GM23248 (cell line): ENCODE measurements around the genes PDIA4 and ZNF467.

- RAMPAGE, long total RNA, result no peak
Observed at GRCh38 chr7:148535268-148535535, 55.4 kb upstream of the C7orf33 start.

DNA sequence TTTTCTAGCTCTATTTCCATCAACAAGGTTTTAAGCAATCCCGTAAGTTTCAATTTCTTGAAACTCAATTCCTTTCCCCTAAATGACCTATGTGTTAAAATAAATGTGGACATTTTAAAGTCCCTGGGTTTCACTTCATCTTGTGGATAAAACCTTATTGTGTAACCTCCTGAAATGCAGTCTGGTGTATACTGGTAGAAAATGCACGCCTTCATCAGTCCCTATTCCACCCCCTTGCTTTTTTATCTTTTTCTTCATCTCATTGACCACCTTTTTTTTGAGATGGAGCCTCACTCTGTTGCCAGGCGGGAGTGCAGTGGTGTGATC is 8.9 kb upstream of the C7orf33 start:
- RAMPAGE, long total RNA, result no peak

DNA sequence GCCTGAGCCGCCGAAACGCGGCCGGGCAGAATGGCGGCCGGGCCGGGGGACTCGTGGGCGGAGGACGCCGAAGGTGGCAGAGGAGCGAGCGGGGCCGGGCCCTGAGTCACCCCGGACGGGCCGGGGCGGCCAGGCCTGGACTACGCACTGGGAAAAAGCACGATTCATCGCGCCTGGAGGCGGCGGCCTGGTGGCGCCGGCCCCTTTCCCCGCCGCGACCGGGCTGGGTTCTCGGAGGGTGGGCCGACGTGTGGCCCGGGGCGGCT is 384 bp downstream of the CUL1 start:
- RAMPAGE, long total RNA, result no peak

GRCh38 chr7:148747041-148747923 is 48.6 kb downstream of the CUL1 start:
- RAMPAGE, long total RNA, result no peak

DNA sequence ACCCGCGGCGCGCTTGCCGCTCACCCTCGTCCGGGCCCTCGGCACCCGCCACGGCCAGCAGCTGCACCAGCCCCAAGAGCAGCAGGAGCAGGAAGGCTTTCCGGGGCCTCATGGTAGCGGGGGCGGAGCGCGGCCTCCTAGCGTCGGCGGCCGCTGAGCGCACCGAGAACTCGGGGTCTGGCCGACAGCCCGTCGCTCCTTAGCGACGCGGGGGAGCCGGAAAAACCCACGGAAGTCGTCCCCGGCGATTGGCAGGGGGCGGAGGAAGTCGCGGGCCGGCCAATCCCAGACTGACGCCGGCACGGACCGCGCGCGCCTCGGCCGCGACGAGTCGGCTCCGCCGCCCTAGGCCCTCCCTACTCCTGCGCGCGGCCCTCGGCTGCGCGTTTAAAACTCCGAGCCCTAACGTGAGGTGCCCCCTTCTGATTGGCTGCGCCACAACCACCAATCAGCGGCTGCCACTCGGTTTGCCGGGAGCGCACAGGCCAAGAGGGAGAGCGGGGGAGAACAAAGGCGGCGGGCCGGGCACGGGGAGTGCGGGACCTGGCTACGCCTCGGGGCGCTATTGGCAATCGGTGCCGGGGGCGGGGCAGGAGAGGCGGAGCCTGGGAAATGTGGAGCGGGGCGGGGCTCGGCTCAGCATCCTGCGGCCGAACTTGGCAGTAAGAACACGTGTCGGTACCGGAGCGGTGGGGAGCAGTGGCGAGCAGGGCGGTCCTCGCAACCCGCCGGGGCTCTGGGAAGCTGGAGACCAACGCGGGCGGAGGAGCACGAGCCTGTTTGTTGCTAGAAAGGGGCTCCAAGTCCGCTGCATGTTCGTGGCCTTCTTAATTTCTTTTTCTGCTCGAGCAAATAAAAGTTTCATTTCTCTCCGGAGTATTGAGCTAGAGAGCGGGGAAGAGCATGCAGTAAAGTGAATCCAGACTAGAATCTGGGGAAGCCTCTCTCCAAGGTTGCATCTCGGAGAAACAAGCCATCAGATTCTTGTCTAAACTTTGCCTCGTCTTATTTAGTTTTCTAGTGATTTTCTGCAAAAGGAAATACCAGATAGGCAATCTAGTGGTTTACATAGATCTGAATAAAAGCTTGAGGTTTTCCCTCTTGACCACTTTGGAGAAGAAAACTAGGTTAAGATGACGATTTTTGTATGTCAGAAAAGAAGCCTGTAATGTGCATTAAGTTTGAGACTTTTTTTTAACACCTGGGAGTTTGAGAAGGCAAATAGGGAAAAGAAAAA is at the start of gene PDIA4:
Gene PDIA4 (minus strand): TSS at position 209 of the 1,237 bp plus-strand sequence.
- RAMPAGE, long total RNA, result start-site peak on the minus strand centred at position 222 of the sequence, 214 bp wide, 1,384 and 1,160 reads in 2 replicates

DNA sequence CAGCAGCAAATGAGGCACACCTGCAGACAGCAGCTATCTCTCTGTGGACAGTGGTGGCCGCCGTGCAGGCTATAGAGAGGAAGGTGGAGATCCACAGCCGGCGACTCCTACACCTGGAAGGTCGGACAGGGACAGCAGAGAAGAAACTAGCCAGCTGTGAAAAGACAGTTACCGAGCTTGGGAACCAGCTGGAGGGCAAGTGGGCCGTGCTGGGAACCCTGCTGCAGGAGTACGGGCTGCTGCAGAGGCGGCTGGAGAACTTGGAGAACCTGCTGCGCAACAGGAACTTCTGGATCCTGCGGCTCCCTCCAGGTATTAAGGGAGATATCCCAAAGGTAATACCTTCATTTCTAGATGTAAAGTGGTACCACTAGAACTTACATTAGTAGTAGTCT is 6.8 kb downstream of the ZNF398 start:
- RAMPAGE, long total RNA, result no peak

DNA sequence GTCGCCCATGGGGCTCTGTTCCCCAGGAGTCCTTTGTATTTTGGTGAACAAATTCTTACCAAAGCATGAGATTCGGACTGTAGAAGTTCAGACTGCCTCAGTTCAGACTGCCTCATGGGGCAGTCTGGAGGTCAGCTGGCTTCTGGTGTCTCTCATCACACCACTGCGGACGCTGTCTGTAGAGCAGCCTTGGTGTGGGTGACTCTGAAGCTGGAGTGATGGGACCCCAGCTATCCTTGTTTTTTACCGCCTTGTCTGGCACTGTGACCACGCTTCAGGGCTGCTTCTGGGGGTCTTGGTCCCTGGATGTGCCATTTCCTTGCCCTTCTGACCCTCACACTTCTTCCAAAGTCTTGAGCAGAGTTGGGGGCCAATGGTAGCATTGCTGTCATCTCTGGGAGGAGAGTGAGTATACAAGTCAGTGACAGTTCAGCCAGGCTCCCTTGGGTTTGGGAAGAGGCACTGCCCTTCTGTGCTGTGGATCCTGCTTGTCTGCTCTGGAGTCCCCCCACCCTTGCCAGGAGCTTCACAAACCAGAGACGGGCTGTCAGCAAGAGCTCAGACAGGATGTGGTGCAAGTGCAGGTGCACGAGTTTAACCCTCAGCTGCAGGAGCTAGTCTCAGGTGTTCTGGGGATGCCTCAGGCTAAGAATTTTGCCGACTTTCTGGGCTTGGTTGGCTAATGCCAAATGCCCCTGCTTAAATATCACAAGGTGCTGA is 22.1 kb downstream of the ZNF783 start:
- RAMPAGE, long total RNA, result no peak

DNA sequence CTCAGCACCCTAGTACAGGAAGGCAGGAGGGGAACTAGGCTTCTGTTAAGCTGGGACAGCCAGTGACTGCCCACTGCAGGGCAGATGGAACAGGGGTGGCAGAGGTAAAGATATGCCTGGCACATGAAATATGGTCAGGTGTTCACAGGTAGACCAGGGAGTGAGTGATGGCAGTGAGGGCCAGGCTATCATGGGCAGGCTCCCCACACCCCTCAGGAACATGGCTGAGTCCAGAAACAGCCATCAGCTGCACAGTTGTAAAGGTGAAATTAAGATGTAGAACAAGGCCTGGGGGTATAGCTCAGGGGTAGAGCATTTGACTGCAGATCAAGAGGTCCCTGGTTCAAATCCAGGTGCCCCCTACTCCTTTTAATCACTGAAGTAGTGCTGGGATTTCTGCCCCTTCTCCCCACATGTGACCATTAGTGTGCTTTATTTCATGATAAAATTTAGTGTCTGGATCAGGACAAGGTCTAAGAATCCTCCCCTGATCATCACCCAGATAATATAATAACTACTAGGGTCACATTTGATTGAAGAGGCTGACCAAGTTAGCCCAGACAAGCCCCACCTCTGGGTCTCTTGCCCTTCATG is 68.9 kb downstream of the ZNF783 start:
- RAMPAGE, long total RNA, result no peak

DNA sequence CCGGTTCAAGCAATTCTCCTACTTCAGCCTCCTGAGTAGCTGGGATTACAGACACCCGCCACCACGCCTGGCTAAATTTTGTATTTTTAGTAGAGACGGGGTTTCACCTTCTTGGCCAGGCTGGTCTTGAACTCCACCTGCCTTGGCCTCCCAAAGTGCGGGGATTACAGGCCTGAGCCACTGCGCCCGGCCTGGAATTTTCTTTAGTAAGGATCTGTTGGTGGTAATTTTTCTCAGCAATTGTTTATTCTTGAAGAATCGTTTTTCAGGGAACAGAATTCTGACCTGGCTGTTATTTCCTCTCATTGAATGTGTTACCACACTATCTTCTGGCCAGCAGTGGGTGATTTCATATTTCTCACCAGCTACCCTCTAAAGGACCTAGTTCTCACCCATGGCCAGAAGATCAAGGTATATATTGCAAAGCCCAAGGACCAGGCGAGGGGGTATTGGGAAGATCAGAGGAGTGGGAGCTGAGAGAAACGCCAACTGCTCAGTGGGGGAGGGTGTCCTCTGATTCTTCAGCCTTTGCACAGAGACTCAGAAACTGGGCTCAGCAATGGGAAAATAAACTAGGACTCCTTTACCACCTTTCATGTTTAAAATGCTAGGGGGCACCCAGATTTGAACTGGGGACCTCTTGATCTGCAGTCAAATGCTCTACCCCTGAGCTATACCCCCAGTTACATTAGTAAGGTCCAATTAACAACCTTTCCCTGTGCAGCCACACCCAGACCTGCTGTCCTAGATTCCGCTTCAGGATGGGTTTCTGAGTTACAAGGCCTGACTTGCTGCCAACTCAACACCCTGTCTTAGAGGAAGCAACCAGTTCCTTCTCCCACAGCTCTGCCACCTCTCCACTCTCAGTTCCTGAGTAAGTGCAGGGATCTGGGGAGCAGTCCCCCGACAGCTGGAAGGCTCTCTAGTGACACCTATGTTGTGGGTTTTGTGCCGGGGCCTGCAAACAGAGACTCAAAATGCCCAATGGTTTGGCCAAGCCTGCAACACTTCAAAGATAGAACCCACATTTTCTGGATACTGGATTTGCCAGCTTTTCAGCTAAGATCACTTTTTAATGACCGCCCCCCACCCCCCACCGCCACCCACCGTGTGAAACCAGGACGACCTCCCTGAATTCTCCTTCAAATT is 93.4 kb downstream of the ZNF783 start:
- RAMPAGE, long total RNA, result no peak

GRCh38 chr7:149455069-149455837 is 5.6 kb downstream of the ZNF777 start:
- RAMPAGE, long total RNA, result no peak

DNA sequence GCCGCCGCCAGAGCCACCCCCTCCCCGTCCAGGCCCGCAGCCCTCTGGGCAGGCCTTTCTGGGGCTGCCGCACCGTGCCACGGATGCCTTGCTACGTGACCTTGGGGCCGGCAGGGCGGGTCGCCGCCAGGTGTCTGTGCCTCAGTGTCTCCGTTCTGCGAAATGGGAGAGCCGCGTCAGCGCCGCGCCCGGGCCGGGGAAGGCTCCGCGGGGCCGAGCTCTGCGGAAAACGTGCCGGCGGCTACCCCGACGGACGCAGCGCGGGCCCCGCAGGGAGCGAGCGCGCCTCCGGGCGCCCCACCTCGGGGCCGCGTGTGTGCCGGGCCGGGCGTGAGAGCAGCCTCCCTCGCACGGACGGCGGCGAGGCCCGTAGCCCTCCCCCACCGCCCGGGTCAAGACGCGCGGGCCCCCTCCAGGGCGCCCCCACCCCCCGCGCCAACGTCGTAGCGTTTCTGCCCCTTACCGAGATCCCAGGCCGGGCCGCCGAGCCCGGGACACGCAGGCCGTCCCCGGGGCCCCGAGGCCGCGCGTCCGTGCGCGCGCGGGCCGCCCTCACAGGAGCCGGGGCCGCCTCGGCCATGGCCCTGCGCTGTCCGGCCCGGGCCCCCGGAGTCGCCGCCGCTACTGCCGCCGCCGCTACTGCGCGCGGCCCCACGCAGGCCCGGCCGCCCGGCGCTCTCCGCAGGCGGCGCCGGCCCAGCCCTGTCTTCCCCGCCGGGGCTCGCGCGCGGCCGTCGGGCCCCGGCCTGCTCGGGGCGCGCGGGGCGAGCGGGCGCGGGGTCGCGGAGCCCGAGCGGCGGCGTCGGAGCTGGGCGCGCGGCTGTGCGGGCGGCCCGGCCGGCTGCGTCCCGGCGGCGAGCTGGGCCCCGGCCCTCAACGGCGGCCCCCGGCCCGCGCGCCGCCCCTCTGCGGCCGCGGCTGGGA is 1.0 kb downstream of the ZNF777 start:
- RAMPAGE, long total RNA, result no peak

- RAMPAGE, long total RNA, result no peak
Observed at GRCh38 chr7:149473738-149474109, 12.9 kb upstream of the ZNF777 start.

DNA sequence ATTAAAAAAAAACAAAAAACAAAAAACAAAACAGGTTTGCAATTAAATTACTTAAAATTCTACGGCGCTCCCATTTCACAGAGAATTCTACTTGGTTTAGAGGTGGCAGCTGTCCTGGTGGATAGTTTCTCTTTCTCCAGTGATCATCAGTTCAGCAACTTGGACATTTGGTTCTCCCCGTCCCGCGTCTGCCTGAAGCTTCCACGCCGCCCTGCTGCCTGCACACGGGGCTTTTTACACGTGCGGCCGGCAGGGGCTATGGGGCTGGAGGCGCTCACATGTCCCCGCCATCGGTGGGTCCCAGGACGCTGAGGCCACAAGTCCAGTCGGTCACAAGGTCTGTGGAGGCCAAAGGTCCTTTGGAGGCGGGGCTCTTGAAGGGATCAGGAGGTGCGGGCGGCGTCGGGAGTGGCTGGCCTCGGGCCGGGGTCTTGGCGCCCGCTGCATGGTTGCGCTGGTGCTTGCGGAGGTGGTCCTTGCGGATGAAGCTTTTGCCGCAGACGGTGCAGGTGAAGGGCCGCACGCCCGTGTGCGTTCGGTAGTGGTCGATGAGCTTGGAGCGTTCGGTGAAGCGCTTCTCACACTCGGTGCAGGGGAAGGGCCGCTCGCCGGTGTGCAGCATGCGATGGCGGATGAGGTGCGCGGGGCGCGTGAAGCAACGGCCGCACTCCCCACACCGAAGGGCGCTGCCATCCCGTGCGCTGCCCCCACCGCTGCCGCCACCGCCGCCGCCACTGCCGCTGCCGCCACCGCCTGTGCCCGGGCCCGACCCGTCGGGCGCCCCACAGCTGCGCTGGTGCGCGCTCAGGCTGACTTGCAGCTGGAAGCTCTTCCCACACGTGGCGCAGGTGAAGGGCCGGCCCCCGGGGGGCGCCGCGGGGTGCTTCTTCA is 13.5 kb upstream of the ZNF777 start:
- RAMPAGE, long total RNA, result no peak

DNA sequence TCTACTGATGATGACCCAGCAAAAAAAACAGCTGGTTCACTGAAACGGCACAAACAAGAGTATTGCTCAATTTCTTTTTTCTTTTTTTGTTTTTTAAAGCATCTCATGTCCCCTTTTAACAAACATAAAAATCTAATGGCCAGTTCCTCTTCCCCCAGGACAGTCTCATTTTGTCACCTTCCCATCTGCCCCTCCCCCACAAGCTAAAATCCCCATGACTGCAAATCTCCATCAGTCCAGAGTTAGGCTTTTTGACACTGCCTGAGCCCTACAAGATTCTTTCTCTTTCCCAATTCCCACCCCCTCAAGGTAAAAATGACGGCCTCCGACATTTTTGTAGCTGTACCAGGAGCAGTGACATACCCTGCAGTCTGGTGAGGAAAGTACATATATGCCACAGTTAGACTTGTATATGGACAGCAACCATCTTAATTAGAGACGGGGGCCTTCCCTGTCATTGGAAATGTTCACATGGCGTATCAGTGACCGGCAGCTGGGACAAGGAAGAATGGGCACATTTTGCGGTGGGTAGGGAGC is 2.6 kb downstream of the ZNF746 start:
- RAMPAGE, long total RNA, result no peak

- RAMPAGE, long total RNA, result no peak
Observed at GRCh38 chr7:149564414-149564878, 66.8 kb upstream of the ZNF746 start.

- RAMPAGE, long total RNA, result no peak
Observed at GRCh38 chr7:149605956-149607020, 108.5 kb upstream of the KRBA1 start.

- RAMPAGE, long total RNA, result no peak
Observed at GRCh38 chr7:149735860-149737139, 21.5 kb downstream of the KRBA1 start.

DNA sequence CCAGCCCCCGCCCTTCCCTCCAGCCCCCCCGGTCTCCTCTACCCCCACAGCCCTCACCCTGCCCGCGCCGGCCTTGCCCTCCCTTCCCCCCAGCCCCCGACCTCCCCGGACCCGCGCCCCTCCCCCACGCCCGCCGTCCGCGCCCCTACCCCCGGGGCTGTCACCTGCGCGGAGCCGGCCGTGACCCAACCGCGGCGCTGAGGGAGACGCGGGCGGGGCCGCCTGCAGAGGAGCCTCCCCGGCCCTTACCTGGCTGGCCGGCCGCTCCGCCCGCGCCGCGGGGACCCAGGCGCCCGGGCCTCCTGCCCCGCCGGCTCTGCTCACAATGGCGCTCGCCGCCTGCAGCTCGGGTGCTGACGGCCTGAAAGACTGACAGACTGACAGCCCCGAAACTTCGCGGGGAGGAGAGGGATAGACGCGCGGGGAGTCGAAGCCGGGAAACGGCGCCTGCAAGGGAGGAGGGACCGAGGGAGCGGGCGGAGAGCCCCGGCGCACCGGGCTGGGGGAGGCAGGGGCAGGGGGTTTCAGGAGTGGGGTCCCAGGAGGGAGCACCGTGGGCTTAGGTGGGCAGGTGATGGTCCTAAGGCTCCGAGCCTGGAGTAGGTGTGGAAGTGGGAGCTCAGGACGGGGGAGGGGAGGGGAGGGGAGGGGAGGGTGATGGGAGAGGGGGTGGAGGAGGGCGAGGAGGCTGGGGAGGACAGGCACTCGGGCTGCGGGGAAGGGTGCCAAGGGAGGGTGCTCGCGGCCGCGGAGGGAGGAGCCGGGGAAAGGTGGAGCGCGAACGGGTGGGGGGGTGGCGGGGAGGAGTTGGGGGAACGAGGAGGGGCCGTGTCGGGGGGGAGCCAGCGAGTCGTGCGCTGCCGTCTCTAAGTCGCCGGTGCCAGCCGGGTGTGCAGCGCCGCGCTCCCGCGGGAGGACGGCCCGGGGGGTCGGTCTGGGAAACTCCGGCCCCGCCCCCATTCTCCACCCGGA is at the start of gene ZNF467:
Gene ZNF467 (minus strand): TSS at position 730 of the 972 bp plus-strand sequence.
- RAMPAGE, long total RNA, result no peak

DNA sequence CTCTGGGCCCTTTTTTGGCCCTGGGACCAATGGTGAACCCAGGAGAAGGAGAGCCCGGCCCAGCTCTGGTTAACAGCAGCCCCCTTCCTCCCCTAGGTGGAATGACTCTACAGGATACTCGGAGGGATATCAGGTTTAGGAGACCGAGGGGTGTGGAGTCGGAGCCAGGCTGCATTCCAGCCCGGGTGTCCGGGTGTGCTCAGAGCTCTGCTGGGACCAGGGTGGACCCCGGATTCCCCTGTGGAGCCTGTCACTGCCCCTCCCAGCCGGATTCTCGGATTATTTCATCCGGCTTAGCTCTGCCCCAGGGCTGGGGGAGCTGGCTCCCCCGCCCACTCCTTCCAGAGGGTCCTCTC is 1.4 kb upstream of the ZNF467 start:
- RAMPAGE, long total RNA, result no peak

- RAMPAGE, long total RNA, result no peak
Observed at GRCh38 chr7:149854709-149855262, 16.6 kb downstream of the ZNF862 start.